Skeletal muscle satellite cell (primary cell): ENCODE results near the gene NMUR1.

DNA sequence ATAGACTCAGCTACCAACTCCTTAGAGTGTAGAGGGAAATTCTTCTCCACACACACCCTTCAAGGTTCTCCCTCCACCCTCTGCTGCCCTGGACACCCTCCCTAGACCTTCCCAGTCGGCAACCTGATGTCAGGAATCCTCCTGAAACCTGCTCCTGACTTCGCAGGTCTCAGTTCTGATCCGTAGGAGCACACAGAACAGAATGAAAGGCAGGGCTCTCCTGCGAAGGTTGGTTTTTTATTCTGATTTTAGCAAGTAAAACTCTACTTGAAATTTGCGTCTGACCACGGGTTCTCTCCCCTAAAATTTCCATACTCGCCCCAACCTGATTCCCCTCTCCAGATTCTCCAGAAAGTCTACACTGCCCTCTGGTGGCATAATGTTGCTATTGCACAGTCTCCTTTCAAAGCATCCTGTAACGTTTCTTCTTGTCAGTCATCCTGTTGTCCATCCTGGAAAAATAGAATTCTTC, 101.4 kb upstream of the CAB39 start:
- CAGE, long polyA plus RNA = no peak

- CAGE, long polyA plus RNA = no peak
These were observed 25.3 kb upstream of the CAB39 start for GRCh38 chr2:230687371-230687760.

- CAGE, long polyA plus RNA = no peak
These were observed 18.4 kb downstream of the CAB39 start for GRCh38 chr2:230731022-230731407.

- CAGE, long polyA plus RNA = no peak
These were observed 36.2 kb downstream of the CAB39 start for GRCh38 chr2:230748855-230749296.

DNA sequence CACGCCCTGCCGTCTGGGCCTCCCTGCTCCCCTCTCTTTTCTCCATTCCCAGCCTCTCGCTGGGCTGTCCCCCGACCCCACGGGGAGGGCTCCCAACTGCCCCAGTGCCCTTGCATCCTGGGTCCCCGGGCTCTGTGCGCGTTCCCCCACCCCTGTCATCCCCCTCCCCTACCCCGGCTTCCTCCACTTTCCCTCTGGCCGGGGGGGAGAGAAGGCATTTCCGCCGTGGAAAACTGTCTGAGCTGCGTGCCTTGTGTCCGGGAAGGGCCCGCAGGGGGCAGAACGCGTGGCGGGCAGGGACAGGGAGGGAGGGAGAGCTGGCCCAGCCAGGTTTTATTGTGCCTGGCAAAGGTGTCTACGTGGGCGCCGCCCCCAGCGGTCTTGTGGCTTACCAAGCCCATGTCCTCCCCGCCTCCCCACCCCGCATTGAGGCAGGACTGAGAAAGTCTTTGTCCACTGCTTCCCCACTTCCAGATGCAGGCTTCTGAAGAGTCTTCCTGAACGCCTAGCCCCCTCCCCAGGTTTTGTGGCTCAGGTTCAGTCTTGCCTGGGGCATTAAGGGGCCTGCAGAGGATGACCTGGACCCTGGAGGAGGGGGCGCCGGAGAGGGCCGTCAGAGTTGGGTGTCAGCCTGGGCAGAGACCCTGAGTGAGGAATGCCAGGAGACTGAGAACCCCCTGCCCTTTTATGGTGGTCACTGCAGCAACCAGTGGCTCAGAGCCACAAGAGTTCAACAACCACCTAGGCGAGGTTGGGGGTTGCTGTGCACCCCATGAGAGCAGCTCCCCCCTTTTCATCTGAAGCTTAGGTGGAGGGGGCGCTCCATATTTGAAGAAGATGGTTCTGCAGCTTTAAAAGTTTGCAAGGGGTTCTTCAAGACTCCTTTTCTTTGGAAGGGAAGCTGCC, 1.3 kb downstream of the ITM2C start:
- CAGE, long polyA plus RNA = no peak

DNA sequence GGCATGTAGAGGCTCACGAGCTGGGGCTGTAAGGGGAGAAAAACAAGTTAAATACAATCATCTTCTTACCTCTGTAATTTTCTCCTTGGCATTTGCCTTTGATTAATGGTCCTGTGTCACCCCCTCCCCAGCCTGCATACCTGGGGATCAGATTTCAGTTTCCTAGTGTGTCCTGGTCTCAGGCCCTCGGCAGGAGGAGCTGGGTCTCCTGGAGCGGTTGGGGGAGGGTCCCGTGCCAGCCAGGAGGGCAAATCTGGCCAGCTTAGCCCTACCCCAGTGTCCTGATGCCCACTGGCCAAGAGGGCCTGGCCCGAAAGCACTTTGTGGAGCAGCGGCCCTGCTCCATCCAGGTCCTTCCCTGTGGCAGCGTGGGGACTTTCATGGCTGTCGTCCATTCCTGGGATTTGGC, 3.8 kb downstream of the ITM2C start:
- CAGE, long polyA plus RNA = no peak

GRCh38 chr2:230924377-230925052, 527 bp downstream of the GPR55 start:
- CAGE, long polyA plus RNA = no peak

DNA sequence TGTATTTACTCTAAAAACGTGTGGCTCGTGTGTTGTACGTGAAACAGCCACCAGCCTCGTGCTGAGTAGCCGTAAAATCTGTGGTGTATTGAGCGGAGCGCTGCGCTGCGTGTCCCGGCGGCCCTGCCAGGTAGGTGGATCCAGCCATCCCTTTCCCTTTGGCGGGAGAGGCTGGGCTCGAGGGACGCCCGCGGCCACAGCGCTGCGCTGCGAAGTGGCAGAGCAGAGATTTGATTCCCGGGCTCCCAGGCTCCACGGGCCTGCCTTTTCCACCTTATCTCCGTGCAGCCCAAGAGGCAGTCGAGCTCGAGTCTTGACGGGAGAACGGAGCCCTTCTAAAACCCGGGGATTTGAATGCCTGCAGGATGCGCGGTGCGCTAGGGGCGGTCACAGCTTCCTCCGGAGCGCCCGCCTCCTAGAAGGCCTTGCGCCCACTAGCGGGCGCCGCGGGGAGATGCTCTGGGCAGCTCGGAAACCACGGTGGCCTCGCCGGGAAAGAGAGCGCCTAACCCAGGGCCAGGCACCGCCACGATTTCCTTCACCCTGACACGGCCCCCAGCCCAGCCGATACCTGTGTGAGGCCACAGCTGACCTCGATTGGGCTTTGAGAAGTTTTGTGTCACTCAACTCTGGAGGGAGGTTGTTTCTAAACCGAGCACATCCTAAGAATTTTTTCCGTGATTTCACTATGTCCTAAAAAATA, 3.9 kb upstream of the PSMD1 start:
- CAGE, long polyA plus RNA = no peak

DNA sequence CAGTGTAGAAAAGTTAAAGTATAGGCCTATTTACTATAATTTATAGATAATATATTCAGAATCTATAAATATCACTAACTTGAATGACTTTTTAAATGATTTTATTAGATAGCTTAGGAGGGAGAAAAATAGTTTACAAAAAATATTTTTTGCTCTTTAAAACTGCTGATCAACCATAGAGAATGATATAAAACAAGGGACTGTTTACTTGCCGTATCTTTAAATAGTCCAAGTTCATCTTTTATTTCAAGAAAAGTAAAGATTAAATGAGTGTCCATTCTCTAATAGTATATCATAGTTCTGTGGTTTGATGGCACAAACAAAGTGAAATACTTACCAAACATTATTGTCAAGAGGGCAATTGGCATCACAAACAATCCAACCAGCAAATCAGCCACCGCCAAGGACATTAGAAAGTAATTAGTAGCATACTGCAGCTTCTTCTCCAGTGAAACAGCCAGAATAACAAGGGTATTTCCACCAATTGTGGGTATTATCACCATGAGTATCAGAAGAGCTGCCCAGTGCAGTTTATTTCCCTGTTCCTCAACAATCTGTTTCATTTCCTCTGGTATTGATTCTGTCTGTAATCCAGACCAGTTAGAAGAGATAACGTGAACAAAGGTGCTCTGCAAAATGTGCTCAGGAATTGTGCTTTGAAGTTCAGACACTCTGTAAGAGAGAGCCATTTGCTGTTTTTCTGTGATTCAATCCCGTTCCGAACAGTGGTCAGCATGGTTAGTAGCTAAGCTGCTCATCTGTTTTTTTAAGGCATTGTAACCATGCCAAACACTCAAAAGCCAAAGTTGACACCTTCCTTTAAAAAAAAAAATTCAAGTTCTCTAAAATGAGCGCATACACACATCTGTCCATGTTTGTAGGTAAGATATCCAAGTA, 1.5 kb downstream of the HTR2B start:
- CAGE, long polyA plus RNA = no peak

DNA sequence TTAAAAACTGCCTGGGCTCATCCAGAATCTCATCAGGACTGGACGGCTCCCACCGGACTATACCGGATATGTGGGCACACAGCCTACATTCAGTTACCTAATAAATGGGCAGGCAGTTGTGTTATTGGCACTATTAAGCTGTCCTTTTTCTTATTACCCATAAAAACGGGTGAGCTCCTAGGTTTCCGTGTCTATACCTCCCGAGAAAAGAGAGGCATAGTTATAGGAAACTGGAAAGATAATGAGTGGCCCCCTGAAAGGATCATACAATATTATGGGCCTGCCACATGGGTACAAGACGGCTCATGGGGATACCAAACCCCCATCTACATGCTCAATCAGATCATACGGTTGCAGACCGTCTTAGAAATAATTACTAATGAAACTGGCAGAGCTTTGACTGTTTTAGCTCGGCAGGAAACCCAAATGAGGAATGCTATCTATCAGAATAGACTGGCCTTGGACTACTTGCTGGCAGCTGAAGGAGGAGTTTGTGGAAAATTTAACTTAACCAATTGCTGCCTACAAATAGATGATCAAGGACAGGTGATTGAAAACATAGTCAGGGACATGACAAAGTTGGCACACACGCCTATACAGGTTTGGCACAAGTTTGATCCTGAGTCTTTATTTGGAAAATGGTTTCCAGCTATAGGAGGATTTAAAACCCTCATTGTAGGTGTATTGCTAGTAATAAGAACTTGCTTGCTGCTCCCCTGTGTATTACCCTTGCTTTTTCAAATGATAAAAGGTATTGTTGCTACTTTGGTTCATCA, 12.1 kb downstream of the B3GNT7 start:
- CAGE, long polyA plus RNA = no peak

- CAGE, long polyA plus RNA = no peak
These were observed 1.2 kb downstream of the NCL start for GRCh38 chr2:231463019-231463565.

DNA sequence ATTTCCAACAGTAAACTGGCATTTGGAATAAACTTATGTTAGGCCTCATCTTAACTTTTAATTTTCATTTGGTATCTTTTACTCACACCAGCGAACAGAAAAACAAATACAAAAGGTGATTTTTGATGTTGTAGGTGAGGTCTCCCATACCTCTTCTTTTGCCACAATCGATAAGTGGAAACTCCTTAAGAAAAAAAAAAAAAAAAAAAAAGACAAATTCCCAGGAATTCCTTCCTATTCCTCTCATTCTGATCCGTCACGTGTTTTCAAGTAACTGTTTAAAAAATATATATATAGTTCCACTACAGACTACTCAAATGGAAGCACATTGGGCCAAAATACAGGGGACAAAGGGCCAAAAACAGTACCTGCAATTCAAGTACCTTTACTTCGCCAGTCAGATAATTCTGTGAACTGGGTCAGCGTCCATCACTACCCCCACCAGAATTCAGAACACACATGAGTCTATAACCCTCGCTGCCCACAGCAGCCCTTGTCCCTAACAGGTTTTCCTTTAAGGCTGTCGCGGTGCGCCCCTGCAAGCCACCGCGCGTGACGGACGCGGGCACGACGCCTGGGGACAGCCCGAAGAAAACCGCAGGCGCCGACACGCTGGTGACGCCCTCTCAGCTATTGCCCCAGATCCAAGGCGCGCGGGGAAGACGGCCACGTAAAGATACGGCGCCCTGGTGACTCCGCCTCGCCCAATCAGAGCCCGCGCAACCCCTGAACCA, 16.4 kb downstream of the NMUR1 start:
- CAGE, long polyA plus RNA = no peak

DNA sequence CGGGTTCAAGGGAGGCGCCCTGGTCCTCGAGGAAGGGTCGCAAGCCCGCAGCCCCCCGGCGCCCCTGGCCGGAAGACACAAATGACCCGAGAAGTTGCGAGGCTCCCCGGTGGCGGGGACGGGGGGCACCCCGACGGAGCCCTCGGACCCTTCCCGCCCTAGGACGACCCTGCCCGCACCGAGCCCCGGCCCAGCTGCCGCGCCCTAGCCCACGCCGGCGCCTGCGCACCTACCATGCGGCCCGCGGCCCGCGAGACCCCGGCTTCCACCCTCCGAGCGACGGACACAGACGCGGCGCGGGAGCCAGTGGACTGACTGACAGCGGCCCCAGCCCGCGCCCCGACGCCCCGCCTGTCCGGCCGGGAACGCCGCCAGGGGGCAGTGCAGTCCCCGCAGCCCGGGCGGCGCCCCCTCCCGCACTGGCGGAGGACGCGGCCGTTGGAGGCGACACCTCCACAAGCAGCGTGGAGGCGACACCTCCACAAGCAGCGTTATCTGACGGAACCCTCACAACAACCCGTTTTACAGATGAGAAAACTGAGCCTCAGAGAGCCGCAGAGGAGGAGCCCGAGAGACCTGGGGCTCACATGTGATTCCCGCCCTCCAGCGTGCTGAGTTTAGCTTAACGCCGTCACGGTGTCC, at the start of gene NMUR1:
Gene NMUR1, minus strand, starts transcription at position 320 of the 642 bp plus-strand sequence.
- CAGE, long polyA plus RNA = no peak

DNA sequence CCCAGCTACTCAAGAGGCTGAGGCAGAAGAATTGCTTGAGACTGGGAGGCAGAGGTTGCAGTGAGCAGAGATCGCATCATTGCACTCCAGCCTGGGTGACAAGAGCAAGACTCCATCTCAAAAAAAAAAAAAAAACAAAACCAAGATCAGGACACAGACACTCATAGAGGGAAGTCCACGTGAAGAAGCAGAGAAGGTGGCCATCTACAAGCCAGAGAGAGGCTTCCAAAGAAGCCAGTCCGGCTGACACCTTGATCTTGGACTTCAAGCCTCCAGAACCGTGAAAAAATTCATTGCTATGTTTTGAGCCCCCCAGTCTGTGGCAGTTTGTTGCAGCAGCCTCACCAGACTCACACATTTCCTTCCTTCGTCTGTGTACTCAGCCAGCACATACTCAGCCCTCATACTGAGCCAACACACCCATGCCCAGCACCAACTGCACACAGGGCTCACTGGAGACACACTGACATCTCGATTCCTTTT, 23.9 kb upstream of the NMUR1 start:
- CAGE, long polyA plus RNA = no peak

DNA sequence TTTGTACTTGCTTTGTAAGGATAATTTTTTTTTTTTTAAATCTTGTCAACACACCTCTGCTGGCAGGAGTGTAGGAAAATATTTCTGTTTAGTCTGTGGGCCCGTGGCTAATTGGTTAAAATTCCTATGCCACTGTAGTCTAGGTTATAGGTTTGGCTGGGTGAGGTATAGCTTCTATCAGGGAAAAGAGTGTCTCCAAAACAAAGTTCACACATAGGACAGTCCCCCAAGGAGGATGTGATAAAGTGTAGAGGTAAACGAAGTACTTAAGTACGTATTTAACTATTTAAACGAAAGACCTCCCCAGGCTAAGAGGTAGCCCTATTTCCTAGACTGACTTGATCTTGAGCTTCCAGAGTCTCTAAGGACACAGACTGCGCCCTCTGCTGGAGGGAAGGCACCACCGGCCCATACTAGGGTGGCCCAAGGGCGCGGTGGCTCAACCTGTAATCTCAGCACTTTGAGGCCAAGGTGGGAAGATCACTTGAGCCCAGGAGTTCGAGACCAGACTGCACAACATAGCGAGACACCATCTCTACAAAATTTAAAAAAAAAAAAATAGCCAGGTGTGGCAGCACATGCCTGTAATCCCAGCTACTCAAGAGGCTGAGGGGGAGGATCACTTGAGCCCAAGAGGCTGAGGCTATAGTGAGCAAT, 8.9 kb downstream of the TEX44 start:
- CAGE, long polyA plus RNA = no peak

DNA sequence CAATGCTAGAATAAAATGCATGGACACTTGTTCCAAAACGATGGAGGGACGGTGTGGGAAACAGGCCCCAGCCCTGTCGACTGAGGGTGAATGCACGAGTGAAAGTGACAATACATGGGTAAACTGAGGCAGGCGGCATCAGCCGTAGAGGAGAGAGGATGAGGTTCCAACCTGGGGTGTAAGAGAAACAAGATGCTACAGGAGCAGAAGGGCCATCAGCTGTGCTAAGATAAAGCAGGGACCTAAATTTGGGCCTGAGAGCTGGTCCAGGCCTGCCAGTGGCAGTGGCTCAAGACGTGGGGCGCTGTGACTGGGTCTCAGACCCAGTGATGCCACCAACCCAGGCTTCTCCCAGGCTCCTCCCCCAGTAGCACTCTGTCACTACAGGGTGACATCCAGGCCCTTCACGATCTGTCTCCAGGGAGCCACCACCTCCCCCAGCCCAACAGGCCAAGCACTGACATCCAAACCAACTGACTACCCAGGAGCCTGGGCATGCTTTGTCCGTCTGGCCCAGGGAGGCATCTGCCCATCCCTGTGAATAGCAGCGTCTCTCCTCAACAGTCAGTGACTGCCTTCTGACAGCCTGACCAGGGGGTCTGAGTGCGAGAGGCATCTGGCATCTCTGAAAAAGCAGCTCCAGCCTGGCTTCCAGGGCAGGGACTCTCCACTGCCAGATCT, 12.8 kb downstream of the TEX44 start:
- CAGE, long polyA plus RNA = no peak

DNA sequence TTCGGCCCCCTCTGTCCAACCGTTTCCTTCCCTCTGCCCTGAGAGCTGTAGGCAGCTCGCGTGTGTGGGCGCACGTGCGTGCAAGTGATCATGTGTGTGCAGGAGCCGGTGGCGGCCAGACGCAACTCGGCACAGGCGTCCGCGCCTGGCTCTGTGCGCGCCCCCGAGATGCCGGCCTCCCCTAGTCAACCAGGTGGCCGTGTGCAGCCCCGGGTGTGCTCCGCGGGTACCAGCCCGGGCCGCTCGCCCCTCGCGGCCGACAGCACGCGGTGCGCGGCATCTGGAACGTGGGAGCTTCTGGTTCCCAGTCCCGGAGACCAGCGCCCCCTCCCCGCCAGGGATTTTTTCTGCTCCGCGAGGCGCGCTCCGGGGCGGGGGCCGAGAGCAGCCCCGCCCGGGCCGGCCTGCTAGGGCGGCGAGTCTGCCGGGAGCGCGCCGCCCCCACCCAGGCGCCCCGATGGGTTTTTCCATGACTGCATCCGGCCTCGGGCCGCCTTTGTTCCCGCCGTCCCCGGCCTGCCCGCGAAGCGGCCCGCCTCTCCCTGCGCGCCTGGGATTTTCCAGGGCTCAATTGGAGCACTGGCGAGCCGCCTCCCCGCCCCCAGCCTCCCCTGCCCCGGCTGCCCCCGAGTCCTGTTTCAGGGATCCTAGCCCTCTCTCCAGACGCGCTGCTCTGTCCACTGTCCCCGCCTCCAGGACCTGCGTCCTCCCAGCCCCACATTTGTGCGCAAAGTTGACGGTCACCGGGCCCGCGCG, 21.4 kb downstream of the TEX44 start:
- CAGE, long polyA plus RNA = no peak

DNA sequence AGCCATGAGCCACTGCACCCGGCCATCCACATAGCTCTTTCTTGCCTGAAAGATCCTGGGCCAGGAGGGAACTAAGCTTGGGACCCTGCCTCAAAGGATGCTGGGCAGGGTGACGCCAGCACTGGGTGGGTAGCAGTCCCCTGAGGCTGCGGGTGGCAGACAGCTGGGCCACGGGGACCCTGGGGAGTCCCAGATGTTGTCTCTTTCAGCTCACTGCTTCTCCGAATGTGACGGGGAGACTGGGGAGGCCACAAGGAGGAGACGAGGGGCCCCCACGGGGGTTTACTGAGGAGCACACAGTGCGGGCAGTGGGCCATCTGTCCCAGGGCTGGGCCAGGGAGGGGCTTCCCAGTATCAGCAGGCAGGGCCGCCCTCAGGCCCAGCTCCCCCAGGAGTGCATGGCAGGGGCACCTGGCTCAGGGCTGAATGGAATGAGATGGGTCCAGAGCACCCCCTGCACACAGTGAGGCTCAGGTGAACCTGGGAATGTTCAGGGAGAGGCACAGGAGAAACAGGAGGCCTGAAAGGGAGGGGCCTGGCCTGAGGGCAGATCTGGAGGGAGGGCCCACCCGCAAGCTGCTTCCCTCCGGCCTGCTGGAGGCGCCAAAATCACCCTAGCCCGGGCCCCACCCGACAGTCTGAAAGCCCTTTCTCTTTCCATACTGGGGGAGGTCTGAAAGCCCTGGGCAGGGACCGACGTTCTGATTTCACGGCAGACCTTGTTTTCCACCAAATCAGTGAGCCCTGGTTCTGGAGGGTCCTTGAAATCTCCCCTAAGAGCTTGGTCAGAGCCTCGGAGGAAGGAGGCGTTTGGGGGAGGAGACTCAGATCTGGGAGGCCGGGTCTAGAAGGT, 35.6 kb upstream of the PTMA start:
- CAGE, long polyA plus RNA = no peak

GRCh38 chr2:231685308-231685823, 23.0 kb upstream of the PTMA start:
- CAGE, long polyA plus RNA = no peak

- CAGE, long polyA plus RNA = no peak
These were observed 4.8 kb downstream of the PTMA start for GRCh38 chr2:231713268-231713480.